Measurements from ENCODE around the gene ADGRD1.

DNA sequence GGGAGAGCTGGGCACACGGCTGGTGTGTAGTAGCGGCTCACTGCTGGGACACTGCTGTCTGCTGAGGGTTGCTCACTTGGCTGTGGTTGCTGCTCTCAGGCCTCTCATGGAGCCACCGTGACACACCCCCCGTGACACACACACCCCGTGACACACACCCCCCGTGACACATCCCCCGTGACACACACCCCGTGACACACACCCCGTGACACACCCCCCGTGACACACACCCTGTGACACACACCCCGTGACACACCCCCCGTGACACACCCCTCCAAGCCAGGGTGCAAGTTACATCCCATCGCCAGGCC is 42.8 kb upstream of the FZD10 start:
- PRO-cap, result no peak
- RAMPAGE, long total RNA, 5 experiments, result no peak in any of the 5 experiments
- RRBS, result no CpG with 5 or more reads among the region's 13 CpGs

DNA sequence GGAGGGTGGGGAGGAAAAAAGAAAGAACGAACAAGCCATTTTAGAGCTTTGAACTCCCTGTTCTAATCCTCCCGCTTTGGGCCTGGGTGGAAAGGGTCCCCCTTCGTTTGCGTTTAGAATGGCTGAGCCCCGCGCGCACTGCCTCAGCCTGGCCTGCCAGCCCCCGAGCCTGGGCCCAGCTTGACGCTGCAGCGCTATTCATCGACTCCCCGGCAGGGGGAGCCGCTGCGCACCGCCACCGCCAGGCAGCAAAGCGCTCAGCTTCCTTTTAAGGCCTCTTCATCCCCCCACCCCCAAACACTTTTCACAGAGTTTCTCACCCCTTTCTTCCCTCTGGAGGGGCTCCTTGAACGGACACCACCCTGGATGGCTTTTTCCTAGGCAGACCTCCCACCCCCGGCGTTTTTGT is 56.5 kb upstream of the PIWIL1 start:
- PRO-cap, result no peak
- RAMPAGE, long total RNA, 5 experiments, result no peak in any of the 5 experiments
- RRBS, result no CpG with 5 or more reads among the region's 20 CpGs

DNA sequence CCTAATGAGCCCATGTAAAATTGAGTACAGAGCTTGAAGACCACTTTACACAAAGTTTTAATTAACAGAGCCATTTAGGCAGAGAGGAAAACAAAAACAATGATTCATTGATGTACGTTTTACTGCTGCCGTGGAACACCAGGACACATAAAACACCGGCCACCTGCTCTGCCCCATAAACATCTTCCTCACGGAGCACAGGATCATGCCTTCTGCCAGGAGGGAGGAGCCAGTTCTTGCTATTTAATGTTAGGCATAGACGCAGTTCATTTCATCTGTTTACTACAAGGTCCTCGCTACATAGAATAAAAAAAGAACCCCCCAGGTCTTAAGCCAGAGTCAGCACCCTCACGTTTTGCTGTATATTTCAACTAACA is 83.3 kb downstream of the RIMBP2 start:
- PRO-cap, result no peak
- RAMPAGE, long total RNA, 5 experiments, result no peak in any of the 5 experiments
- RRBS, result no CpG with 5 or more reads among the region's 7 CpGs

- PRO-cap, result bidirectional peak, plus-strand start at chr12:130953962, minus-strand start at chr12:130953789
- RAMPAGE, long total RNA, 5 experiments, result start-site peak on the plus strand in 4 of 5 experiments, at chr12:130953890-130954045 at its widest, 22 to 111 reads per replicate
- RRBS, result no CpG with 5 or more reads among the region's 23 CpGs
These were observed at the start of gene ADGRD1 for GRCh38 chr12:130953604-130954354. ADGRD1 (plus strand) TSS chr12:130953907.

DNA sequence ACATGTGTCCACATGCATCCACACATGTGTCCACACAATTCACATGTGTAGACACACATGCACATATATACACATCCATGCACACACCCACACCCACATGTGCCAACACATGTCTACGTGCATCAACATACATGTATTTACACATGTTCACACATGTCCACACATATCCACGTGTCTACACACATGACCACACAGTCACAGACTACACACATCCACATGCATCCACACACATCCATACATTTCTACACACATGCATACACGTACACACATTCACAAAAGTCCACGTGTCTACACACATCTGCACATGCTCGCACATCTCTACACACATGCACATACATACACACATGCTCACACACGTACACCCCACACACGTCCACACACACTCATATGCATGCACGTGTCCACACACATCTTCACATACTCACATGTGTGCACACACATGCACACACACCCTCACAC is 3.4 kb downstream of the ADGRD1 start:
- PRO-cap, result no peak
- RAMPAGE, long total RNA, 5 experiments, result start-site peak on the plus strand in 1 of 5 experiments, centred at position 374 of the sequence, 7 reads per replicate
- RRBS, result no CpG with 5 or more reads among the region's 8 CpGs

- PRO-cap, result no peak
- RAMPAGE, long total RNA, 5 experiments, result no peak in any of the 5 experiments
- RRBS, result 98% methylated on average over 5 of the region's 24 CpGs
These were observed 40.1 kb downstream of the ADGRD1 start for GRCh38 chr12:130993704-130994407.

DNA sequence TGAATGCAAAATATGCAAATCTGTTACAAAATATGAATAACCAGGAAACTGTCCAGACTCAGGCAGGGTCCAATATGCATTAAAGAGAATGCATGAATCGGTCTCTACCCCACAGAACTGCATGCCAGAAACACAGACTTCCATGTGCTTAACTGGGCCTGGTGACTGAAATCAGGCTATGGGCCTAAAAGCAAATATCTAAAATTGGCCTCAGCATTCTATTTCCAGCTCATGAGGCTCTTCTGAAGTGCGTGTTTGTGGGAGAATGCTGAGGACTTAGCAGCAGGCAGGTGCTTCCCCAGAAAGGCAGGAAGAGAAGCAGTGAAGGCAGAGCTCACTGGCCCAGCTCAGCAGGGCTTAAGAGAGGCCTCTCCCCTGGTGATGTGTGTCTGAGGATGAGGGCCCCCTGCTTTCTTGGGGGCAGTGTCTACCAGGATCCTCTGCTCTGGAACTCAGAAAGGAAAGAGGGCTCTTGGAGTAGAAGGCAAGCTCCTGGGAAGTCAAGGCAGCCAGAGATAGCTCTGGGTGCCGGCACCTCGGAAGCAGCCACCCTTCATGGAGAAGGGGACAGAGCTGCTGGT is 48.6 kb downstream of the ADGRD1 start:
- PRO-cap, result unidirectional peak, plus-strand start at position 301 of the sequence
- RAMPAGE, long total RNA, 5 experiments, result no peak in any of the 5 experiments
- RRBS, result no CpG with 5 or more reads among the region's 4 CpGs

- PRO-cap, result unidirectional peak, minus-strand start at chr12:131103207
- RAMPAGE, long total RNA, 5 experiments, result no peak in any of the 5 experiments
- RRBS, result 59% methylated on average over 3 of the region's 16 CpGs
These were observed 149.3 kb downstream of the ADGRD1 start for GRCh38 chr12:131102956-131103519.

- PRO-cap, result no peak
- RAMPAGE, long total RNA, 5 experiments, result no peak in any of the 5 experiments
- RRBS, result no CpG with 5 or more reads among the region's 8 CpGs
These were observed 304.7 kb upstream of the SFSWAP start for GRCh38 chr12:131406170-131406674.

- PRO-cap, result no peak
- RAMPAGE, long total RNA, 5 experiments, result no peak in any of the 5 experiments
- RRBS, result no CpG with 5 or more reads among the region's 7 CpGs
These were observed 199.6 kb upstream of the SFSWAP start for GRCh38 chr12:131511220-131511842.

GRCh38 chr12:131529579-131530275 is 181.2 kb upstream of the SFSWAP start:
- PRO-cap, result no peak
- RAMPAGE, long total RNA, 5 experiments, result no peak in any of the 5 experiments
- RRBS, result no CpG with 5 or more reads among the region's 18 CpGs

DNA sequence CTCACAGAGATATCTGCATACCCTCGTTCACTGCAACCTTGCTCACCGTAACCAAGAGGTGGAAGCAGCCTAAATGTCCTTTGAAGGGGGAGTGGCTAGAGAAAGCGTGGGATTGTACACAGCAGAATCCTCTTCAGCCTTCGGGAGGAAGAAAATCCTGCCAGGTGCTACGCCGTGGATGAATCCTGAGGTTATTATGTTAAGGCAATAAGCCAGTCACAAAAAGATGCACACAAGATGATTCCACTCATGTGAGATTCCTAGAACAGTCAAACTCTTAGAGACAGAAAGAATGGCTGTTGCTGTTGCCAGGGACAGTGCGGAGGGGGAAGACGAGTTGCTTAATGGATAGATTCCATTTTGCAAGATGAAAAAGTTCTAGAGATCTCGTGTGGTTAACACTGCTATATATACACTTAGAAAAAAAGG is 39.6 kb upstream of the SFSWAP start:
- PRO-cap, result no peak
- RAMPAGE, long total RNA, 5 experiments, result no peak in any of the 5 experiments
- RRBS, result no CpG with 5 or more reads among the region's 9 CpGs

- PRO-cap, result no peak
- RAMPAGE, long total RNA, 5 experiments, result no peak in any of the 5 experiments
- RRBS, result 81% methylated on average over 4 of the region's 23 CpGs
These were observed 55.2 kb downstream of the SFSWAP start for GRCh38 chr12:131765808-131766831.

- PRO-cap, result no peak
- RAMPAGE, long total RNA, 5 experiments, result no peak in any of the 5 experiments
- RRBS, result no CpG with 5 or more reads among the region's 20 CpGs
These were observed 32.2 kb upstream of the MMP17 start for GRCh38 chr12:131795679-131796629.

GRCh38 chr12:131927988-131928722 is 921 bp upstream of the PUS1 start:
- PRO-cap, result unidirectional peak, plus-strand start at chr12:131928575
- RAMPAGE, long total RNA, 5 experiments, result no peak in any of the 5 experiments
- RRBS, result no CpG with 5 or more reads among the region's 36 CpGs

DNA sequence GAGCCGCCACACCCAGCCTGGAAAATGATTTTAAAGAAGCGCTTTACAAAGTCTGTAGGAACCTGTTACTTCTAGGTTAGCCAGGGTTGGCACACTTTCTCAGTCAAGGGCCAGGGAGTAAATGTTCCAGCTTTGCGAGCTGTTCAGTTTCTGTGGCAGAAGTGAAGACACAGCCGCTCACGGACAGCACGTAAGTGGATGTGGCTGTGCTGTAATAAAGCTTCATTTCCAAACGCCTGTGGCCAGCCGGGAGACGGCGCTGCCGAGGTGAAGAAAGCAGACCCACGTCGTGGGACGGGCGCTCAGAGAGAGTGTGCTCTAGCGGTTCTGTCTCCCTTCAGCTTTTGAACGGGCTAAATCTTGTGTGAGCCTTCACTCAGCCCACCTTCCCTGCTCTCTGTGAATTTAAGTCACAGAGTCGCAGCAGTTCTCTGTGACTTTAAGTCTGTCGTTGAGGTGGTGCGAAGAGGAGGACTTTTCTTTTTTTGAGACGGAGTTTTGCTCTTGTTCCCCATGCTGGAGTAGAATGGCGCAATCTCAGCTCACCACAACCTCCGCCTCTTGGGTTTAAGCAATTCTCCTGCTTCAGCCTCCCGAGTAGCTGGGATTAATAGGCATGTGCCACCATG is 35.5 kb downstream of the EP400 start:
- PRO-cap, result unidirectional peak, plus-strand start at position 252 of the sequence
- RAMPAGE, long total RNA, 5 experiments, result no peak in any of the 5 experiments
- RRBS, result no CpG with 5 or more reads among the region's 24 CpGs

DNA sequence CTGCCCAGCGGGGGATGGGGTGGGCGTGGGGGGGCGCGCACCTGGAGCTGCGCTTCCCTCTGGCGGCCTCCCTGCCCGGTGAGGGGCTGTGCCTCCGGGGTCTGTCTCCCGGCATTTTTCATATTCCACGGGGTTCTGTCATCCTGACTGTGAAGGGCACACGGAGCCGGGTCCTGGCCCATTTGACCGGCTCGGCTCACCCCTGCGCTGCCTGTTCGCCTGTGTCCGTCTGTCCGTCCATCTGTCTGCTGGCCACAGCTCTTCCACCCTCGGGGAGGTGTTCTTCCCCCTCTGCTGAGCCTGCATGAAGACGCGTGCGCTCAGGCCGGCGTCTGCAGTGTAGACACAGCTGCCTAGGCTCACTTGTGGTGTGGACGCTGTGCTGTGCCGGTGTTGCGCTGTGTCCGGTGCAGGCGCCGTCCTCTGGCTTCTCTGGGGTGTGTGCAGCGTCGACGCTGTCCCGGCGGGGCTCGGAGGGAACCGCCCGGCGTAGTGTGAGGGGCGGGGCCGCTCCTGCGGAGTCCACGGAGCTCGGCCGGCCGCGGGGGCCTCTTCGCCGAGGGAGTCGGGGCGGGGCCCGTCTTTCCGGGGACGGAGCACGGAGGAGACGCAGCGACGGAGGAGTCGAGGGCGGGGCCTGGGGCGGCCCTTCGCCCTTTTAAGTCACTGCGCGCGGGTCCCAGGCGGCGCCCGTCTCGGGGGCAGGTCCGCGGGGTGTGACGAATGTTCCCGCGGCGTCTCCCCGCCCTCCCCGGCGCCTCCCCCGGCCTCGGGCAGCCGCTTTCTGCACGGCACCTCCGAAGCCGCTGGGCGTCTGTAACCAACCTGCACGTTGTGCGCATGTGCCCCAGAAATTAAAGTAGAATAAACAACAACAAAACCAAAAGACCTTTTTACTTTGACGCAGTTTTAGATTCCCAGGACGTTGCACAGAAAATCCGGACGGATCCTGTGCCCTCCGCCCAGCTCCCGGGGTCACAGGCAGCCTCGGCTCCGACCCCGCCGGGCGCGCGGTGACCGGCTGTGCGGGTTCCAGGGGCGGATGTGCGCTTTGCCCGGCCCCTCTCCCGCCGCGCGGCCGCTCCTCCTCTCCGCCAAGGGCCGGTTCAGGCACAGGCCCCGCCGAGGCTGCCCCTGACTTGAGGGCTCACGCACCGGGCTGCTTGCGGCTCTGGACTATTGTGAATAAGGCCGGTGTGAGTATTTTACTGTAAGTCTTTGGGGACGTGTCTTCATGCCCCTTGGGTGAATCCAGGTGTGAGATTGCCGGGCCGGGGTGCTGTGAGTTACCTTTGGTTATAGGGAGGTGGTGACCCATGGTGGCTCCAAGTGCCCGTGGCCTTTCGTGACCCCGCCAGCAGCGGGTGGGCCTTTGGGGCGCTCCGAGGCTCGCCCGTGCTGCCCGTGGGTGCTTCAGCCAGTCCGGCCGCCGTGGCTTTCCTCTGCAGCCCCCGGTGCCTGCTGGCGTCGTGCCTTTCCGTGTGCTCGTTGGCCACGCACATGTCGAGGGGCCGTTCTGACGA is 45.4 kb downstream of the NOC4L start:
- PRO-cap, result bidirectional peak, plus-strand start at position 809 of the sequence, minus-strand start at position 434 of the sequence
- RAMPAGE, long total RNA, 5 experiments, result no peak in any of the 5 experiments
- RRBS, result 3% methylated on average over 44 of the region's 142 CpGs

DNA sequence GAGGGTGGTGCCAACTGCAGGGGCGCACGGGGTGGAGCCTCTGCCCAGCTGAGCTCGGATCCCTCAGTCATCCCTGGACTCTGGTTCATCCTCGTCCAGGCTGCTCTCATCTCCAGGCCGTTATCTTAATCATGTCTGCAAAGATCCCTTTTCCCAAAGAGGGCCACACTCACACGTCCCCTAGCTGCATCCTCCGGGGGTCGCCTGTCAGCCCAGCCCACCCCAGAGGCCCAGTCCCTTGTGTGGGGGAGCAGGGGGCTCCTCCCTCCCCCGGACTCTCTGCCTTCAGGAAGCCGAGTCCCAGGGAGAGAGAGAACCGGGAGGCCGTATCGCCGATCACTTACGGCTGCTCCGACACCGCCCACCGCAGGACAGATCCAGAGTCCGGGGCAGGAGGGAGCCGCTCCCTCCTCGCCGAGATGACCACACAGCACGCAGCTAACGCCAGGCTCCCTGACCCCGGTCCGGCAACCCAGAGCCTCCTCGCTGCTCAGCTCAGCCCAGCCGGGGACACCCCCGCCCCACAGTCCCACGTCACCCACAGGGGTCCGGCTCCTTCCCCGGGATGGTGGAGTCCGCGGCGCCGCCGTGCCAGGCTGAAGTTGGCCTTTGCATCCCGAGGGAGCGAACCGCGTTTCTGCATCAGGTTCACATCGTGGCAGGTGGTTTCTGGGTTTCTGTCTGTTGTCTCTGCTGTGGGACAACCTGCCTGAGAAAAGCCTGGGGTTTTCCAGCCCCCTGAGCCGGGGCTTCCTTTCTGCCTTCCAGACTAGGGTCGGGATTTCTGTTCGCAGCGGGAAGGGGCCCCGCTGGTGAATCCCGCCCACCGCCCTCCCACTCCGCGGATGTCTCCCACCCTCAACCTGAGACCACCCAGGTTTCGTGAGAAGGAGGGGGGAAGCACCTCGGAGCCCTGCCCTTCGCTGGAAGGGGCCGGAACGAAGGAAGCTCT is 61.0 kb downstream of the NOC4L start:
- PRO-cap, result no peak
- RAMPAGE, long total RNA, 5 experiments, result no peak in any of the 5 experiments
- RRBS, result 13% methylated on average over 24 of the region's 56 CpGs

GRCh38 chr12:132428952-132430099 is 60.6 kb upstream of the FBRSL1 start:
- PRO-cap, result no peak
- RAMPAGE, long total RNA, 5 experiments, result no peak in any of the 5 experiments
- RRBS, result no CpG with 5 or more reads among the region's 34 CpGs

DNA sequence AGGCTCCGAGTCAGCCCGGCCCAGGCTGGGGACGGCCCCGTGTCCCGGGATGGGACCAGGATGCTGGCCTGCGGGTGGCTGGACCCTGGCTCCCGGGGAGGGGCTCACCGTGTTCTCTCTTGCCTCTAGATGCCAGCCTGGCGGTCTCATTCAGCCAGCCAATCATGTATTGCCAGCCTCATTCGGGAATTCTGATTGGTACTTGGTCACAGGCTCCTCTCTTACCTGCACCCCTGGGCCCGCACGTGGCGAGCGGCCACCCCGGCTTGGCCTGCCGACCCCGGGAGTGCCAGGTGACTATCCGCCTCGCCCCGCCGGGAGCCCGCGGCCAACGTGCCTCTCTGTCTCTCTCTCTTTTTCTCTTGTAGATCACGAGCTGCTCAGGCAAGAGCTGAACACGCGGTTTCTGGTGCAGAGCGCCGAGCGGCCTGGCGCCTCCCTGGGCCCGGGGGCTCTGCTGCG is 39.4 kb downstream of the LRCOL1 start:
- PRO-cap, result no peak
- RAMPAGE, long total RNA, 5 experiments, result start-site peak on the plus strand in 4 of 5 experiments, centred at positions 217 to 299 of the sequence, 14 to 30 reads per replicate
- RRBS, result 96% methylated on average over 8 of the region's 33 CpGs